ENCODE data around the genes DYNLRB2 and CDYL2.

DNA sequence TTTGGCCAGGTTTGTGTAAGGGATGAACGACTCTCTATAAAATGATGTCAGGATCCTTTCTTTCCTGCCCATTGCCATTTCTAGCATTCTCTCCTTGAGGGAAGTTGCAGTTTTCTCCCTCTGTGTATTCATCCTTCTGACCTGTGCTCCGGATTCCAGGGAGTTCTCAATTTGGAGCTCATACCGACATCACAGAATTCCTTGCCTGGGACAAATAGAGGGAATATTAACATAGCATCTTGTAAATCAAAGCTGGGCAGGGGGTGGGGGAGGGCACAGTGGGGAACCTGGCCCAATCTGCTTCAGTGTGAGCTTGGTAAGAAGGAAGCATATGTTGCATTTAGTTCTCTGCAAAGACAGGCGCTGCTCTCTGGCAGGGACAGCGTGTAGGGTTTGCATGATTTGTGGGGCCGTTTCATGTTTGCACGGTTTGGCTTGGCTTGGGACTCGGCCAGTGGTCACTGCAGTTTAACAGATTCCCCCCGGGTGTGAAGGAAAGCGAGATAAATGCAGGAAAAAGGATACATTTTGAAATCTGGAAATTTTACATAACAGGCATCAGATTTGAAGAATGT lies 177.9 kb downstream of the WWOX start:
- PRO-cap: no peak

GRCh38 chr16:78606086-78607031 lies 506.9 kb downstream of the WWOX start:
- PRO-cap: no peak

DNA sequence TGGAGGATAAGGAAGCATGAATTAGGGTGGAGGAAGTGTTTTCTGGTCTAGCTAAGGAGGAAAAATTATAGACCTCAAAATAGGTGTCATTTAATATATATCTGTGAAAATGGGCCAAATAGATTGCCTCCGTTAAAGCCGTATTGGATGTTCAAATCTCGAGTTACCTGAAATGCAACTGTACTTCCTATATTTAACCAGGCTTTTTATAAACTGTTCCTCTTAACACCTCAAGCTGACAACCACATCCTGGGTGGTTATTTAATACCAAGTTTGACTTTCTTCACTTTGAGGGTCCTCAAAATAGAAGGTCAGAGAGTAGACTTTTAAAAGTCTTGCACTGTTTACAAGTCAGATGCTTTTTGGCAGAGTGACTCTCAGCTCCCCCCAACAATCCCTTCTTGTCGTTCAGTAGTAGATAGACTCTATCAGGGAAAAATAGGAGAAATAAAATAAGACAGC lies 650.2 kb downstream of the WWOX start:
- PRO-cap: no peak

DNA sequence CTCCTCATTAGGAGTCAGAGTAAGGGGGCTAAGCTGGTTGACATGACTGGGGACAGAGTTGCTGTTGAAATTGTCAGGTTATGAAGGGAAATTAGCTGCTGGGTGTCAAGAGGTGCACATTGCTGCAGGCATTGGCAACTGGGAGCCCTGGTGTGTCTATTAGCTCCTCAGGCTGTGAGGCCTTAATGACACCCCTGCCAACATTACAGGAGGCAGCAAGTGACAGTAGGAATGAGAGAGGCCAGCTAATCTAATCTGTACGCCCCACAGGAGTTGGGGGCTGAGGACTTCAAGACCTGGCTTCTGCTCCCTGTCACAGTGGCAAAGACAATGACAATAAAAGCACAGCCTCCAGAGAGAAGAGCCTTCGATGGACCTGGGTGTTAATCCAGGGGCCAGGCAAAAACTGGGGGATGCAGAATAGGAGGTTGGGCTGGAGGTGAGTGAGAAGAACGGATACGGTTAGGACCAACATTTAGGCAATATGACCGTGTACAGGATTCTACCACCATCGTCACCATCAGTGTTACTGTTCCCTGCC lies 728.5 kb downstream of the WWOX start:
- PRO-cap: no peak

DNA sequence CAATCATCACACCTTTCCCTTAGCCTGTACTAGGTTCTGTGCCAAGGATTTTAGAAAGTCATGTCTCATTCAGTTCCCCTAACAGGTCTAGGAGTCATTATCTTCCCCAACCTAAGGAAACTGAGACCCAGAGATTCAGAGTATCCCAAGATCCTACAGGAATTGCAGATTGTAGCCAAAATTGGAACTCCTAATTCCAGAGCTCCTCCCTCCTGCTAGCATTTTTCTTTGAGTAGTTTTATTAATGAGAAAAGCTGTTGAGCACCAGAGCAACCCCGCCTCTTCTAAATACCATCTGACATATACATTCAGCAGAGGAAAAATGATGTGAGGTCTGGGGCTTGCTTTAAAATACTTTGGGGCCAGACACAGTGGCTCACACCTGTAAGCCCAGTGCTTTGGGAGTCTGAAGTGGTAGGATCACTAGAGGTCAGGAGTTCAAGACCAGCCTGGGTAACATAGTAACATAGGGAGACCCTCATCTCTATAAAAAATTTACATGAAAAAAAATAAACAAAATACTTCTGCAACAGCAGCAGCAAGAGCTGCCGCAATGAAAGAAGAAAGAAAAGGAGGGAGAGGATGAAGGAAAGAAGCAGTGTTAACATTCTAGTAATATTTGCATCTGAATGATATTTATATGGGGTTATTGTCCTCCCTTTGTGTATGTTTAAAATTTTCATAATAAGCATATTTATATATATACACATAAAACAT lies 730.3 kb downstream of the WWOX start:
- PRO-cap: no peak

GRCh38 chr16:78894948-78895452 lies 705.5 kb downstream of the MAF start:
- PRO-cap: no peak

- PRO-cap: no peak
Measured at GRCh38 chr16:78957637-78958137, 642.9 kb downstream of the MAF start.

- PRO-cap: no peak
Measured at GRCh38 chr16:79253114-79253679, 347.3 kb downstream of the MAF start.

DNA sequence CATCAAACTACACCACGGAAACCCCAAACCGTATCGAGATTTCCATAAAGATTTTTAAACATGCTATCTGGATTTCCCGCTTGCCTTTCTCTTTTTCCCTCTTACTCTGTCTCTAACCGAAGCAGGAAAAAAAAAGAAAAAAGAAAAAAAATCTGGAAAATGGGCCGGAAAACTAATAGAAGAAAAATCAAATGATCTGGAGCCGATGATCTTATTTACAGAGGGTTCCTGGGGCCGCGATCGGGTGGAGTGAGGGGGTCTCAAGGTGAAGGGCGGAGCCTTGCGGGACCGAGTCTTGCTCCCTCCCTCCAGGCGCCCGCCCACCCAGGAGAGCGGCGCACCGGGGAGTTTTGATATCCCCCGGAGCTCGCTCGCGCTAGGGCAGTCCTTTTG lies 11.2 kb downstream of the MAF start:
- PRO-cap: no peak

DNA sequence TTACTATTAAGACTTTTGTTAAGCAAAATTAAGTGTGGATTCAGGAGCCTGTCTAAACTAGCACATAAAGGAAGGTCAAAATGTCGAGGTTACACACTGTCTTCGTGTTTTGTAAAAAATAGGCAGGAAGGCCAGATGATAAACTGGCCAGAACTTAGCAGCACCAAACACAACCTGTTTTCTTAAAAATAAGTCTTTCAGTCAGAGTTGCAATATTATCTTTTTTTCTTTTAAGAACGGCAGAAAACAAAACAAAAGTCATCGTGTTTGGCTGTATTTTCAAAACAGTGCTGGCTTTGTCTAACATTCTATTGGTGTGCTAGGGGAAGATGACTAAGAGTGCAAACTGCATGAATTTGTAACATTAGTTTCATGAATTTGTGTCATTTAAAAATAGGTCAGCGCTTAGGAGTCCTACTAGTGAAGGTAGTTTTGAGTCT lies 5.3 kb downstream of the MAF start:
- PRO-cap: no peak

DNA sequence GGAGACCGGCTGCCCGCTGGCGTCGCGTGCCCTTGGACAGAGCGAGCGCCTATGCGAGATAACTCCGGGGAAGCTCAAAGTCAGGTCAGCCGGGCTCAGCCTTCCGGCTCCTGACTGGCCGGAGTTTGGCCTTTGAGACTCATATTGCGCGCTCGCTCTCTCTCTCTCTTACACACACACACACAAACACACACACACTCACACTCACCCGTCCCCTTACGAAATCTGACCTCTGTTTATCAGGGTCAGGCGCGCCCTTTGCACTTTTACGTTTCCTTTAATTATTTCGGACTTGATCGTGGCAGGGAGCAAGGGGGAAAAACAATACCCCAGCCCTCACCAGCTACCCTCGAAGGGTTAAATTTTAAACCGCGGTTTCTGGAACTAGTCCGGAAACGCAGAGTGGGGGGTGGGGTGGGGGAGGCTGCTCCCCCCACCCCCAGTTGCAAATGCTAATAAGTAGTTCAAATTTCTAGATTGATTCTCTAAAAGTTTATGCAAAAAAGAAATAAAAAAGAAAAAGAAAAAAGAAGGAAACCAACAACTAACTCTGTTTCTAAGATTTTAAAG lies 1.0 kb upstream of the MAF start:
- PRO-cap: bidirectional peak, plus-strand start at position 113 of the sequence, minus-strand start at position 116 of the sequence

- PRO-cap: unidirectional peak, minus-strand start at chr16:79772154
Measured at GRCh38 chr16:79772098-79772396, 171.5 kb upstream of the MAF start.

- PRO-cap: no peak
Measured at GRCh38 chr16:79844933-79845540, 244.5 kb upstream of the MAF start.

DNA sequence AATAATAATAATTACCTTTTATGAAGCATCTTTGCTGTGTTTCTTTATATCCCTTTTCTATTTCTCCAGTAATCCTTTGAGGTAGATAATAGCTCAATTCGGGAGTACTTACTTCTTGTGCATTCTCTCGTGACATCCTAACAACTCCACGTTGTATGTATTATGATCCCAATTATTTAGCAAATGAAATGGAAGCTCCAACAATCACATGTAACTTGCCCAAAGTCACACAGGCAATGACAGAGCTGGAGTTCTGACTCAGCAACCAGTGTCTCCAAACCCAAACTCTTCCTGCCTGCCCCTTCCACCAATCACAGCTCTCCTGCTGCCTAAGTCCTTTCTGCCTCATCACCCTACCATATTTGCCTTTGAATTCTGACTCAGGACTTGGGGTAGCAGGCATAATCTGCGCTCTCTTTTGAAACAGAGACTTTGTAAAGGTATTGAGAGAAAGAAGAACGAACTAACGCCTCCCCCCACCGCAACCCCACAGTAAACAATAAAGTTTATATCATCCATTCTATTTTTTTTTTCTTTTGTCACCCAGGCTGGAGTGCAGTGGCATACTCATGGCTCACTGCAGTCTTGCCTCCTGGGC lies 245.2 kb upstream of the MAF start:
- PRO-cap: no peak

- PRO-cap: bidirectional peak, plus-strand start at chr16:80541019, minus-strand start at chr16:80540896
Measured at GRCh38 chr16:80540162-80541373, at the start of gene DYNLRB2. TSS of gene DYNLRB2 (plus strand) at chr16:80540993.

- PRO-cap: bidirectional peak, plus-strand start at chr16:80804690, minus-strand start at chr16:80804589
Measured at GRCh38 chr16:80804488-80804784, at the start of gene CDYL2. TSS of gene CDYL2 (minus strand) at chr16:80804598.

DNA sequence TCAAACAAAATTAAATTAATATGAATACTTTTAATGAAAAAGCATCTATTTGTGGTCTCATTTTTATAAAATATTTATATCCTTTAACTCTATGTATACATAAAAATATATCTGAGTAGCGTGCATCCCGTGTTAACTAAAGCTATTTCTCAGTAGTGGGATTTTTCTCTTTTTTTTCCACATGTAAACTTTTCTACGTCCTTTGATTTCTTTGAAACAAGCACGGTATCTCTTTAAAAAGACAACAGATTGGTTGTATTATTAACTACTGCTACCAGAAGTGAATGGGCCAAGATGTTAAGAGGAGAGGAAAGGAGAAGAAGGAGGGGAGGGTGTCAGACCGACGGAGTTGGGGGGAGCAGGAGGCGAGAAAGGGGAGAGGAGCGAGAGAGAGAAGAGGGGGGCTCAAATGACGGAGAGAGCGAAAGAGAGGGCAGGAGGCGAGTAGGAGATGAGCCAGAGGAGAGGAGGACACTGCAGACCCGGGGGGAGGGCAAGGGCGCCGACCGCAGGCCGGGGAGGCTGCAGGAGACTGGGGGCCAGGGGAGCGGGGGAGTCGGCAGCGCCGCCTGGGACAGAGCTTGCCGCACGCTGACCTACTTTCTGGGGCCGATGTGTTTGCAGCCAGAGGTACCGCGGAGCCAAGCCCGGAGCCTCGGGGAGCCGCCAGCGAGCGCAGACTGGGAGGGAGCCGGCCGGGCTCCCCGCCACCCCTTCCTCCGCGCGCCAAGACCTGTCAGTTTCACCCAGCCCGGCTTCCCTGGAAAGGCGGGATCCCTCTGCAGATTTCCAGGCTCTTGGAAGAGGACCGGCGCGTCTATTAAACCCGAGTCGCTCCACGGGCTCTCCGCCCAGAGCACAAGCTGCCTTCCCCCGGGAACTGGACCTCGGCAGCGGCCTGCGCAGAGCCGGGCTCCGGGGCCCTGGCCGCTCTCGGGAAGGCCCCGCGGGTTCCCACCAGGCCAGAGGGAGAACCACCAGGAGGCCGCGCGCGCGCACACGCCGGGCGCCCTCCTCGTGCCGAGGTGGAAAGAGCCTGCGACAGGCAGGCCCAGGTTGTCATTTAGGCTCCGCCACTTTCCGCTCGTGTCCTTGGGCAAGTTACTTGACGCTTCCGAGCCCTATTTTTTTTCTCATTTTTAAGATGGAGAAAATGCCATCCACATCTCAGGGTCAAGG lies 74.7 kb downstream of the CMC2 start:
- PRO-cap: no peak

- PRO-cap: no peak
Measured at GRCh38 chr16:81042050-81042725, 6.5 kb downstream of the ATMIN start.

DNA sequence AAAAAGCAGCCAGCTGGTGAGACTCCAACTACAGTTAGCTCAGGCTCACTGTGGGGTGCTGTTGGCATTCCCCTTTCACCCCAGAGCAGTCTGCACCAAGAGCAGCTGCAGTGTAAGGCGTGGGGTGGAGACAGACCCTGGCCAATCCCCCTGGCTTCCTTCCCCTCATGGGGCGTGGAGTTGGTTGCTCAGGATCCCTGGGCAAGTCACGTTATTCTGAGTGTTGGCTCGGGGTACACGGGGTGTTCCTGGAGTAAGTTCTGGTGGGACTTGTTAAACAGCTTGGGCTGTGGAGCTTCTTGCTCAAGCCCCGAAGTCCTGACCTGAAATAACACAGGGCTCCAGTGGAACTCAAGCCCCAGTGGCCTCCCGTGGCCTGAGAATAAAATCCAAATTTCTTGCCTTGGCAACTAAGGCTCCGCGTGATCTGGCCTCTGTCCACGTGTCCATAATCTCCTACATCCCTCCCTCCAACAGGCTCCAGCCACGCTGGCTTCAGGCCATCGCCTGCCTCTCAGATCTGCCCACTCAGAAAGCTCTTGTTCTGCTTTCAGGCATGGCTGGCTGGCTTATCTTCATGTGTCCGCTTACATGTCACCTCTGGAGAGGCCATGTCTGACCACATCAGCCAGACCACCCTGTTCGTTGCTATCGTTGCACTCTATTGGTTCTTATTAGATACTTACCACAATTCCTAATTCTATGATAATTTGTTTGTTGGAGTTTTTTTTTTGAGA lies 49.3 kb upstream of the BCO1 start:
- PRO-cap: no peak

- PRO-cap: bidirectional peak, plus-strand start at chr16:81445419, minus-strand start at chr16:81445380; bidirectional peak, plus-strand start at chr16:81445518, minus-strand start at chr16:81445563
Measured at GRCh38 chr16:81444900-81445907, 596 bp downstream of the CMIP start.

Measured in mucosa of descending colon (tissue), 1 donor.